ENCODE measurements around the gene HGS.

DNA sequence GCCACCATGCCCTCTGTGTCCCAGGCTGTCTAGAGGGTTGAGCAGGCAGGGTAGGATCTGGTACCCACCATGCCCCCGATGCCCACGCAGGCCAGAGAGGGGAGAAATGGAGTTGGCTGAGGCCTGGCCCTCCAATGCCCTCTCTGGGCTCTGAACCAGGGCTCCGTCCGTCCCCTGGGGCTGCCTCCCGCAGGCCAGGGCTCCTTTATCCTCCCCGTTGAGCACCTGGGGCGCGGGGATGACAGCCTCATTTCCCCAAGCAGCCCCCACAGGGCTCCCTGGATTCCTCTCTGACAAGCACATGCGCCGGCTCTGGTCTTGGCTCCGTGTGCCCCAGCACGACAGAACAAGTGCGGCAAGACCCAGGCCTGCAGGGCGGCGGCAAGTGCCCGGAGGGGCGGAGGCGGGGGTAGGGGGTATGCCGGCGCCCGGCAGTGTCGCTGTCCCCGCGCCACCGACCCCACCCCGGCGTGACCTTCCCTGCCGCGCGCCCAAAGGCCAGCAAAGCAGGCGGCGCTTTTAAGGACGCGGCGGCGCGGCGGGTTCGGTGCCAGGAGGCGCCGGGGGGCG lies 8.9 kb upstream of the BAHCC1 start:
- PRO-cap, 2 experiments, result peak in 2 of 2 experiments; most common plus-strand start position 522 of the sequence (in 1); most common minus-strand start position 490 of the sequence (in 1)
- RAMPAGE, long total RNA, 4 experiments, result no peak in any of the 4 experiments

- PRO-cap, 2 experiments, result no peak in any of the 2 experiments
- RAMPAGE, long total RNA, 4 experiments, result no peak in any of the 4 experiments
Measured at GRCh38 chr17:81398070-81398431, 2.8 kb downstream of the BAHCC1 start.

- PRO-cap, 2 experiments, result no peak in any of the 2 experiments
- RAMPAGE, long total RNA, 4 experiments, result no peak in any of the 4 experiments
Measured at GRCh38 chr17:81398837-81399951, 3.9 kb downstream of the BAHCC1 start.

- PRO-cap, 2 experiments, result no peak in any of the 2 experiments
- RAMPAGE, long total RNA, 4 experiments, result no peak in any of the 4 experiments
Measured at GRCh38 chr17:81452967-81453604, 57.8 kb downstream of the BAHCC1 start.

DNA sequence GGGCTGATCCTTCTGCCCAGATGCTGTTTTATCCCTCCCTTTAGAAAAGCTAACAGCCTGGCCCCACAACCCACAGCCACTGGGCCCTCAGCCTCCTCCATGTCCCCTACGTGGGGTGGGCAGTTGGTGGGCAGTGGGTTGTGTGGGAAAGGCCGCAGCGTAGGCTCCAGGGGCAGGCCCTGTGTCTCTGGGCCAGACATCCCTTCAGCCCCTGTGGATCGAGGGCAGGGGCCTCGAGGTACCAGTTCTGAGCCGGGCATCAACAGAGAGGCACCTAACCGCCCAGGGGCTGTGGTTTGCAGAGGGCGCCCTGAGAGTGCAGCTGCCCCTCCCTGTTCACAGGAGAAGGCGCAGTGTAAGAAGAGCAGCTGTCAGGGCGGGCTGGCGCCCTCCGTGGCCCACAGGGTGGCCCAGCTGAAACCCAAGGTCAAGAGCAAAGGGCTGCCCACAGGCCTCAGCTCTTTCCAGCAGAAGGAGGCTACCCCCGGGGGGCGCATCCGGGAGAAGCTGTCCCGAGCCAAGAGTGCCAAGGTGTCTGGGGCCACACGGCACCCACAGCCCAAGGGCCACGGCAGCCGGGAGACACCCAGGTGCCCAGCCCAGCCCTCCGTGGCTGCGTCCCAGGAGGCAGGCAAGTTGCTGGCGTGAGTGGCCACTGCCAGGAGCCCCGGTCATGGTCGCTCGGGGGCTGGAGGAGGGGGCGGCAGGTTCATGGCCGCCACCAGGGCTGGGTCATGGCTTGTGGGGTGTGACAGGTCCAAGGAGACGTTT lies 56.5 kb downstream of the ACTG1 start:
- PRO-cap, 2 experiments, result no peak in any of the 2 experiments
- RAMPAGE, long total RNA, 4 experiments, result no peak in any of the 4 experiments

DNA sequence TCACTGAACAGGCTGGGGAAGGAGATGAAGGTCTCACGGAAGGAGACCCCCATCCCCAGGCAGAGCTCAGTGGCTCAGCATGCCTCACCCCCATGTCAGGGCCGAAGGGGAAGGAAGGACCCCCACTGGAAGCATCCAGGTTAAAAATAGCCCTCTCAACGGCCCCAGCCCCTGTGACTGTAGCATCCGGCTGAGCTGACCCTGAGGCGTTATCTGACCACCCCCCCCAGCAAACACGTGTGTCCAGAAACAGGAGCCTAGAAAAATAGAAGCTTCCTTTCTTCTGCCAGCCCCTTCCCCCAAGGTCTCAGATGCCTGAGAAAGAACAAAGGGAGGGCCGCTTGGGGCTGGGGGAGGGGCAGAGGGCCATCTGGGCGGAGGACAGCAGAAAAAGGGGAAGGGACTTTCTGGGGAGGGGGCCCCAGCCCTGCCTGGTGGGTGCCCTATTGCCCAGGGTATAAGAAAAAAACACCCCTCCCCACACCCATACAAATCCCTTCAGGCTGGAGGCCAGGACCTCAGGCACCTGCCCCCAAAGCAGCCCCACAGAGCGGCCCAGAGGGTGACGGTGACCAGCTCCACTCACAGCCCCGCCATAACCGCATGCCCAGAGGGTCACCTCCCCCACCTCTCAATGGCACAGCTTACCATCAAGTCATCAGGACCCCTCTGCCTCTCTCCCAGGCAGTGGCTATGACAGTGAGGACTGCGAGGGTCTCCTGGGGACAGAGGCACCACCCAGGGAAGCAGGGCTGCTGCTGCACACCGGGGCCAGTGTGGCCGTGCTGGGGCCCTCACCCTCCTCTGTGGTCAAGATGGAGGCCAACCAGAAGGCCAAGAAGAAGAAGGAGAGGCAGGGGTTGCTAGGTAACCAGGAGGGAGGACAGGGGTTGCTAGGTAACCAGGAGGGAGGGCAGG lies 55.6 kb downstream of the ACTG1 start:
- PRO-cap, 2 experiments, result no peak in any of the 2 experiments
- RAMPAGE, long total RNA, 4 experiments, result no peak in any of the 4 experiments

DNA sequence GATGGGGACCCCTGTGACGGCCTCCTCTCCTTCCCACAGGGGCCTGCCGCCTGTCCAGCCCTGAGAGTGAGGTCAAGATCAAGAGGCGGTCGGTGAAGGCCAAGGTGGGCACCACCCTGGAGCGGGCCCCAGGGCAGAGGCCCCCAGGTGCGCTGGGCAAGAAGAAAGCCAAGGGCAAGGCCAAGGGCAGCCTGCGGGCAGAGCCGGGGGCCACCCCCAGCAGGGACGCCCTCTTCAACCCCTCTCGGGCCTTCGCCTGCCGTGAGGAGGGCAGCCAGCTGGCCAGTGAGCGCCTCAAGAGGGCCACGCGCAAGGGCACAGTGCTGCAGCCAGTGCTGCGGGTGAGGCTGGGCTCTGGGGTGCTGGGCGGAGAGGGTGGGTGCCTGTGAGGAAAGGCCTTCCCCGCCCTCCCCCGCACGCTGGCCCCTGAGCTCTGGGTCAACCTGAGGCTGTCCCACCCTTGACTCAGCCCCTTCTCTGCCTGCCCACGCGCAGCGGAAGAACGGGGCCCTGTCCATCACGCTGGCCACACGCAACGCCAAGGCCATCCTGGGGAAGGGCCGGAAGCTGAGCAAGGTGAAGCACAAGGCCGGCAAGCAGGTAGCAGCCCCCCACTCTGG lies 54.4 kb downstream of the ACTG1 start:
- PRO-cap, 2 experiments, result no peak in any of the 2 experiments
- RAMPAGE, long total RNA, 4 experiments, result start-site peak on the plus strand in 1 of 4 experiments, centred at position 272 of the sequence, 25 reads per replicate

DNA sequence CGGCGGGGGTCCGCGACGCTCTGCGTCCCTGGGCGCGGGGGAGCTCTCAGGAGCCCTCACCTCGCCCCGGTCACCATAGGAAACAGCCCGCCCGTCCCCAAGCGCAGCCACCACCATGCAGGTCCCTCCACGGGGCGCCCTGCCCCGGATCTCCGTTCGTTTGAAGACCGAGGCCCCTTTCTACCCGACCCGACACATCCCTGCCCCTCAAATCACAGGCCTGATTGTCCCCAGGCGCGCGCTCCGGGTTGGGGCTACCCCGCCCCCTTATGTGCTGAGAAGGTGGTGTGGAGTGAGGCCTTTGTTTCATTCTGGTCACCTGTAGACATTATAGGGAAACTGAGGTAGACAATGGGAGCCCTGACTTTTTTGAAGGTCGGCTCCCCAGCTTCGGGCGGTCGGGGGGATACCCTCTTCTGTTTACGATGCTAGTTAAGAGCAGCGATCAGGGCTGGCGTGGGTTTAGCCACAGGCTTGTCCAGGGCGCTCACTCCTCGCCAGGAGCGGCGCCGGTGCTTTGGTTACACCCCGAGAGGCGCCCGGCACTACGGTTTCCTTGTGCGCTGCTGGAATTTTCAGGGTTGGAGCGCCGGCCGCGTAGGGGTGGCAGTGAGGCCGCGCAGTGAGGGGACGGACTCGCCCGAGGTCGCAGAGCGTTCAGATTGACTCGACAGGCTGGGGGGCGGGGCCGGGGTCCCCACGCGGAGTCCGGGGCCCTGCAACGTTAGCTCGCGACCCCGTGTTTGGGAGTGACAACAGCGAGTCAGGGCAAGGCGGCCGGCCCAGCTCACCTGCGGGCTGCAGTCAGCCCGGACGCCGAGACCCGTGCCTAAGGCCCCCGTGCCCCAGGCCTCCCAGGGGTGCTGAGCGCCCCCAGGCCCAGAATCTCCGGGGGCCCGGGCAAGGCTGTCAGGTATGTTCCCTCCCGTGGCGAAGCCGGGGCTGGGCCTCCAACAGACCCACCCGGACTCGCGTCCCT lies 998 bp upstream of the ACTG1 start:
- PRO-cap, 2 experiments, result peak in 2 of 2 experiments; most common plus-strand start position 135 of the sequence (in 1); most common minus-strand start position 154 of the sequence (in 2)
- RAMPAGE, long total RNA, 4 experiments, result no peak in any of the 4 experiments

- PRO-cap, 2 experiments, result peak in 2 of 2 experiments; most common plus-strand start chr17:81514752 (in 1); most common minus-strand start chr17:81514488 (in 1)
- RAMPAGE, long total RNA, 4 experiments, result no peak in any of the 4 experiments
Measured at GRCh38 chr17:81514287-81514988, 1.8 kb upstream of the ACTG1 start.

GRCh38 chr17:81514989-81515531 lies 2.5 kb upstream of the ACTG1 start:
- PRO-cap, 2 experiments, result peak in 2 of 2 experiments; most common plus-strand start chr17:81515062 (in 2)
- RAMPAGE, long total RNA, 4 experiments, result no peak in any of the 4 experiments

DNA sequence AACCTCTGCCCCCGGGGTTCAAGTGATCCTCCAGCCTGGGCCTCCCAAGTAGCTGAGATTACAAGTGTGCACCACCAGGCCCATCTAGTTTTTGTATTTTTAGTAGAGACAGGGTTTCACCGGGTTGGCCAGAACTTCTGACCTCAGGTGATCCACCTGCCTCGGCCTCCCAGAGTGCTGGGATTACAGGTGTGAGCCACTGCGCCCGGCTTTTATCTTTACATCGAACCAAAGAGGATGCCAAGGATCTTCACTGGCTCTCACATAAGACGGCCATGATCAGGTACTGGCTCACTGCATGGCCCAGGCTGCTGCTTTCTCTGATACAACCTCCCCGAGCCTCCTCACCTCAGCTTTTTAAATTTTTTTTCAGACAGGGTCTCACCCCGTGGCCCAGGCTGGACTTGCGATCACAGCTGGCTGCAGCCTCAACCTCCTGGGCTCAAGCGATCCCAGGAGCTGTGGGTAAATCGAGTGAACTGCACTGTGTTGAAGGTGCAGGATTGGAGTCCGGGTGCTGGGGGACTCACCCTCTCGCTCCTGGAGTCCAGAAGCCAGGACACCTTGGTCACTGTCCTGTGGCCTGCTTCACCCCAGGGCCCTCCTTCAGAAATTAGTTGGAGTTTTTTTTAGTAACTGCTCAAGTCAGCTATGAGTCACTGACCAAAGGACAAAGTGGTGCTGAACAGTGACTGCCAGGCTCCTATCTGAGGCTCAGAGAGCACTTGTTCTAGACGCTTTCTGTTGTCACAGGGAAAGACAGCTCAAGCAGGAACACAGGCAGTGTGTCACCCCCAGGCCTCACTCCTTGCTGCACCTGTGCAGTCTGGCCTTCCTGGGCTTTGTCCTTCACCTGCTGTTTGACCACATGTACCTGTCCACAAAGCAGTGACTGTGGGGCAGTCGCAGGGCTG lies 3.8 kb upstream of the FAAP100 start:
- PRO-cap, 2 experiments, result no peak in any of the 2 experiments
- RAMPAGE, long total RNA, 4 experiments, result no peak in any of the 4 experiments

DNA sequence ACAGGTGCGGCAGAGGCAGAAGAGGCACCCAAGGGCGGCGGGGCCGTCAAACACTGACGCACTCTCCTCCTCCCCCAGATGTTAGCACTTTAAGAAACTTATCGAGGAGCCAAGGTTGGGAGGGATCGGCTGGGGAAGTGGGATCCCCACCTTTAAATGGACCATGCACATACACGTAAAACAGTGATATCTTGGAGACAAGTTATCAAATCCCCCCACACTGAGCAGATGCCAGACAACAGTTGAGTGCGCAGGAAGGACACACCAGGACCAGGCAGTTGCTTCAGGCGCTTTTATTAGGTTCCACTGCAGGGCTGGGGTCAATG lies 4.4 kb upstream of the FAAP100 start:
- PRO-cap, 2 experiments, result no peak in any of the 2 experiments
- RAMPAGE, long total RNA, 4 experiments, result no peak in any of the 4 experiments

GRCh38 chr17:81577299-81578106 lies 25.4 kb upstream of the FAAP100 start:
- PRO-cap, 2 experiments, result no peak in any of the 2 experiments
- RAMPAGE, long total RNA, 4 experiments, result start-site peak on the minus strand in 1 of 4 experiments, at chr17:81577409-81577951 at its widest, 27 reads per replicate

DNA sequence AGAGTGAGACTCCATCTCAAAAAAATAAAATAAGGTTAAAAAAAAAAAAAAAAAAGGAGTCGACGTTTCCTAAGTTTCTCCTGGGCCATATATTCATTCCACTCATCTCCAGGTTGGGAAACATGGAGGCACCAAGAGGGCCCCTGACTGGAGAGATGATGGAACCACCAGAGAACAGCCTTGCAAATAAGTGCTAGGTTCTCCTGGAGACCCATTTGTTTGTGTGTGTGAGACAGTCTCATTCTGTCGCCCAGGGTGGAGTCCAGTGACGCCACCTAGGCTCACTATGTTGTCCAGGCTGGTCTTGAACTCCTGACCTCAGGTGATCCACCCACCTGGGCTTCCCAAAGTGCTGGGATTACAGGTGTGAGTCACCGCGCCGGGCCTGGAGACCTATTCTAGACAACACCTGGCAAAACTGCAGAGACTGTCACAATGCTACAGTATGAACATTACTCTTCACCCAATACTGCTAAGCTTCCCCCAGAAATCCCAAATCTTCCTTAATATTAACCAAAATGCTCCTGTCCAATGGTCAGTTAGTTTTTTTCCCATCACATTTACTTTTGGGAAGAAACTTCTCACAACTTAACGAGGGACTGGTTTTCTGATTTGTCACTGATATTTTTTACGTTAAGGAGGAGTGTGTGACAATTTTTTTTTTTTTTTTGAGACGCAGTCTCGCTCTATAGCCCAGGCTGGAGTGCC lies 1.4 kb downstream of the NPLOC4 start:
- PRO-cap, 2 experiments, result no peak in any of the 2 experiments
- RAMPAGE, long total RNA, 4 experiments, result no peak in any of the 4 experiments

- PRO-cap, 2 experiments, result no peak in any of the 2 experiments
- RAMPAGE, long total RNA, 4 experiments, result start-site peak on the minus strand in 1 of 4 experiments, at chr17:81653690-81653712 at its widest, 10 reads per replicate
Measured at GRCh38 chr17:81653369-81653900, 2.9 kb downstream of the PDE6G start.

GRCh38 chr17:81670262-81670475 lies 3.6 kb downstream of the CCDC137 start:
- PRO-cap, 2 experiments, result no peak in any of the 2 experiments
- RAMPAGE, long total RNA, 4 experiments, result no peak in any of the 4 experiments

GRCh38 chr17:81683895-81684285 lies at the start of gene HGS:
Gene HGS (plus strand): TSS chr17:81684011.
- PRO-cap, 2 experiments, result peak in 2 of 2 experiments; most common plus-strand start chr17:81684011 (in 1)
- RAMPAGE, long total RNA, 4 experiments, result start-site peak on the plus strand in 4 of 4 experiments, at chr17:81683971-81684052 at its widest, 77 to 1,047 reads per replicate

GRCh38 chr17:81689233-81689432 lies 5.3 kb downstream of the HGS start:
- PRO-cap, 2 experiments, result no peak in any of the 2 experiments
- RAMPAGE, long total RNA, 4 experiments, result no peak in any of the 4 experiments

DNA sequence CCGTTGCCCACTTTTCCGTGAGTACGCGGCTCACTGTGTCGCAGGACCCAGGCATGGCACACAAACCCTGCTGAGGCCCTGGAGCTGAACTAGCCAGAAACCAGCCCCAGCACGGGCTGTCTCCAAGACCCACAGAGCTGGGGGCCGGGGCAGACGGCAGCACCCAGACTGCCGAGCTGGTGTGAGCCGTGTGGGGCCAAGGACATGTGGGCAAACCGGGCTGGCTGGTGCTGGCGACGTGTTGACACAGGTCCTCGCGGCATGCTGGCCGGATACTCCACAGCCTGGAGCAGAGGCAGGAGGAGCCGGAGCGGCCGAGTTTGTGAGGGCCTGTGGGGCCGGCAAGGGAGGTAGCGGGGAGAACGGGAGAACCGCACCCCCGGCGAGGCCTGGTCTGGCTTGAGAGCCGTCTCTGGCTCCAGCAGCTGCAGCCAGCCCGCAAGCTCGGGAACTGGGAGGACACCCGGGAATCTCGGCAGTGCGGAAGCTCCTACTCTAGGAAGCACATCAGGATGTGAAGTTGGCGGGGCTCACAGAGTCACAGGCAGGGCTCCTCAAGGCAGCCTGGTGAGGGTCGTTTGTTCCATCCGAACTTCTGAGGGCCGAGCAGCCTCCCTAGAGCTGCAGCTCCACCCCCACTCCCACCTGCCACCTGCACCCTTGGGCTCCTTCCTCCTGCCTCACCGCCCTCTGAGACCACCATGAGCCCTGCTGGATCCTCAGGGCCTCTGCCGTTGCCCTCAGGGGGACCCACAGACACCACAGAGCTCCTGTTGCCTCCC lies 6.6 kb upstream of the PPP1R27 start:
- PRO-cap, 2 experiments, result no peak in any of the 2 experiments
- RAMPAGE, long total RNA, 4 experiments, result no peak in any of the 4 experiments

DNA sequence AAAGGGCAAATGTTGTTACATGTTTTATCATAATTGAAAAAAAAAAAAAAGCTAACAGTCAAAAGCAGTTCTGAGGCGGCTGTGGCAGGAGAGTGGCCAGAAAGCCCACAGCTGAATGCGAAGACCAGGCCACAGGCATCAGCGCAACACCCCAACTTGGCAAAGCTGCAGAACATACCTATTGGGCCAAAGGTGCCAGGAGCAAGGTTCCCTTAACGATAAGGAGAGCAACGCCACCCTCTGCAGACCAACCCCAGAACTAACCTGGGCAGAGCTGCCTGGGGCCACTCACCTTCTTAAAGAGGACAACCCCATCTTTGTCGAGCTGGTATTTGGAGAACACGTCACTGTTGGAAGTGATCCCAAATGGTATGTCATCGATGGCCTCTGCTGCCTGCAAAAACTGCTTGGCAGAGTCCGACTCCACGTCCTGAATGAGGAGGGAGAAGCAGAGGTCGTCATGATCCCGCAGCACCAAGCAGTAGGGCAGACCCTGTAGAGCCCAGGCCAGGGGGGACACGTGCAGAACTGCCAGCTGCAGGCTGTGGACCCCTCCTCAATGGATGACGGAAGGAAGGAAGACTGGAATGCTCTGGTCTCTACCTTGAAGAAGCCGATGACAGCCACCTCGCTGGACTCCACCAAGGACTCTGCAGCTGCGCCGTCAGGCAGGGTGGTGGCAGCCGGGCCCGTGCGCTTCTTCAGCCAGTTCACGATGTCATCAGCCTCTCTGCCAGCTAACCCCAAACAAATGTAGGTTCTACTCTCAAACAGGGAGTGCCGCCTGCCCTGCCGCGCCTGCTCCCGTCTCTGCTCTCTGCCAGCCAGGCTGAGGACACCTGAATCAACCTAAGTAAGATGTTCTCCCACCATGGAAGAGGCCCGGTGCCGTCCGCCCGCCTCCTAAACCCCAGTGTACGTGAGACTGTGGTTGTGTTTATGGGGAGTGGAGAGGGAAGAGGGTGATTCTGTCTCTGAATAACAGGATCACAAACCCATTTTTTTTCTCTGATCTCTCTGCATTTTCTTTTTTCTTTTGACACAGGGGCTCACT lies 5.2 kb downstream of the P4HB start:
- PRO-cap, 2 experiments, result no peak in any of the 2 experiments
- RAMPAGE, long total RNA, 4 experiments, result no peak in any of the 4 experiments

Data from upper lobe of left lung (tissue), 5 donors.